Measurements from ENCODE around the gene CLDN19.

DNA sequence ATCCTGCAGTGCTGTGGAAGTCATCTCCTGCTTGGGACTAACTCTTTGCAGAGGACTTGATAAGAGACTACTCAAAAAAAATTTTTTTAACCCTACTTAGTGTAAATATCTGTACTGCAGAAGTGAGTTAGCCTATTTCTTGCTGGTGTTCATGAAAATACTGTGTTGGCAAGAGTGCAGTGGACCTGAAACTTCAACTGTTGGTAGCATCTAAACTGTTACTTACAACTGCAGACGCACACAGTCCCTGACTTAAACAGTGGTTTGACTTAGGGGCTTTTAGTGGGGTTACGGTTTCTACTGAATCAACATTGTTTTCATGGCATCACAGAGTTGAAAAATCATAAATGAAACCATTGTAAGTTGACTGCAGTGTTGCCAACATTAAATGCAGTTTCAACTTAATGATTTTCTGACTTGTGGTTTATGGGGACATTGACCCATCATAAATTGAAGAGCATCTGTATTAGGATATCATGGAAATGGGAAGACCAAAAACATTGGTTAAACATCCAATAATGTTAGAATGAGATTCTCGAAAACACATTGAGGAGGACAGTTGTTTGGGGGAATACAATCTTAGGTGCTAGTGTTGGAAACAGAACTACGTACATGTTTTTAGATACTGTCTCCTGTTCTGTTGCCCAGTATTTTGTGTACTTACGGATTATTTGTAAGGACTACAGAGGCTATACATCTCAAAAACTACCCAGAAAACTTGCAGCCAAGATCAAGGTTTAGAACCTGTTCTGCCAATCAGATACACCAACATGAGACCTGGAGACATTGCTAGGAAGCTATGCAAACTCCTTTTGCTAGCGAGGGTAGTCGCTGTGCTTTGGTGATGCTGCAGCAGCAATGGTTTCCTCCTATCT, 21.4 kb downstream of the YBX1 start:
- PRO-cap: no peak
- RAMPAGE, long total RNA: no peak

GRCh38 chr1:42739817-42740527, at the start of gene CLDN19:
TSS of gene CLDN19 (minus strand) at chr1:42740236.
- PRO-cap: no peak
- RAMPAGE, long total RNA: no peak

- PRO-cap: no peak
- RAMPAGE, long total RNA: no peak
These were observed 18.5 kb downstream of the SLC2A1 start for GRCh38 chr1:42939961-42940691.

GRCh38 chr1:42956789-42957696, 1.6 kb downstream of the SLC2A1 start:
- PRO-cap: no peak
- RAMPAGE, long total RNA: no peak

DNA sequence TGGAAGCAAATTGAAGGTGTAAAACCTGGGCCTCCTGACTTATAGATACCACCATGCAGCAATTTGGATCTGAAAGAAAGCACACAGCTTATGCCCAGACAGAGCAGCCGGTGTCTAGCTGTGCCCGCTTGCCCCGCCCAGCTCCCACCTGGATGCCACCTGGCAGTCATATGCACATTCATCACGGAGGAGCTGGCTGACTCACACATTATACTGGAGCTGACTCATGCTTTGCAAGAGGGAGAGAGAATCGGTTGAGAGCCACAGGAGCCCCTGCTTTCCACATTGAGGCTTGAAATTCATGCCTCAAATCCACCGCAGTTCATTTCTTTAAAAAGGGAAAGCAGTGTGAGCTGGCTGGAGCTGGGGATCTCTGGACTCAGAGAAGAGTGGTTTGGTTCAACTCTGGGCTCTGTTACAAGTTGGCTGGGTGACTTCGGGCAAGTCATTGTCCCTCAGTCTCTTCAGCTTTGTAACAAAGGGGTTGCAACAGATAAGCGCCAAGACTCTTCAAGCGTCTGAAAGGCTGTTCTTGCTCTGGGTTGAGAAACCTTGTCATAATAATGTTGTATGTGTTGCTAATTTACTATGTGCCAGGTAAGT, 8.5 kb upstream of the SLC2A1 start:
- PRO-cap: no peak
- RAMPAGE, long total RNA: no peak

DNA sequence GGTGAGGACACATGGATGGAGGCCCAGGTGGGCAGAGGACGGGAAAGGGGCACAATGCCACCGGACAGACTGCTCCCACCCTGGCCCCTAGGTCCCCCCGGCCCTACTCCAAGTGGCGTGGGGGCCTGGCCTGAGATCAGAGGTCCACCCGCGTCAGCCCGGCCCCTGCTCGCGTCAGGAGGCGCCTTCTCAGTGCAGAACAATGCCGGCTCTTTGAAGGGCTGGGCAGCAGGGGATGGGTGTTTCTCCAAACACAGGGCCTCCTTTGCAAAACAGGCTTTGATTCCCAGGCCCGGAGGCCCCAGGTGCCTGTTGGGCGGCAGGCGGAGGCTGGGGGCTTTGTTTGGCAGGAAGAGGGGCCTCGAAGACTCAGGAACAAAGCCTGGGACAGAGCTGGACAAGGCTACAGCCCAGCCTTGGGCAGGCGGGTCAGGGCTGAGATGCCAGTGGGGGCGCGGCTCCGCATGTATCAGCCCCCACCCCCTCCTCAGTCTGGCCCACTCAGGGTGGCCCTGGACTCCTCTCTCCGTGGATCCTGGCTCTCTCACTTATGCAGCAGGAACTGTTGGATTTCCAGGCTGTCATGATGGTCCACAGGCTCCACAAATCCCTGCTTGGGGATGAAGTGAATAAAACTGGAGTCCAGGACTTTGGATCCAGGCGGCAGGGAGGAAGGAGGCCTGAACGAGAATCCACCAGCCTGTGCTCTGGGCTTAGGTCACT, 77.4 kb upstream of the SLC2A1 start:
- PRO-cap: no peak
- RAMPAGE, long total RNA: no peak

GRCh38 chr1:43349820-43350458, 8.8 kb upstream of the CDC20 start:
- PRO-cap: no peak
- RAMPAGE, long total RNA: no peak

DNA sequence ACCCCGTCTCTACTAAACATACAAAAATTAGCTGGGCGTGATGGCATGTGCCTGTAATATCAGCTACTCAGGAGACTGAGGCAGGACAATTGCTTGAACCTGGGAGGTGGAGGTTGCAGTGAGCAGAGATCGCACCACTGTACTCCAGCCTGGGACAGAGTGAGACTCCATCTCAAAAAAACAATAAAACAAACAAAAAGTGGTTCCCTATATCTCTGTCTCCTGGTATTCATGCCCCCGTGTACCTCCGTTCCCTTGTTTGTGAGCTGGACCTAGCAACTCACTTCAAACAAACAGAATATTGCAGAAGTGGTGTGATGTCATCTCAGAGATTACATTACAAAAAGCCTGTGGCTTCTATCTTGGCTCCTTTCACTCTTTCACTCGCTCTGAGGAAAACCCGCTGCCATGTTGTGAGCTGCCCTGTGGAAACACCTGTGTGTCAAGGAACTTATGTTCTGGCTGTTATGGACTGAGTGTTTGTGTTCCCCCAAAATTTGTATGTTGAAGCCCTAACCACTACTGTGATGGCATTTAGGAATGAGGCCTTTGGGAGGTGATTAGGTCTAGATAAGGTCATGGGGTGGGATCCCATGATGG, 7.2 kb upstream of the HYI start:
- PRO-cap: no peak
- RAMPAGE, long total RNA: no peak

- PRO-cap: no peak
- RAMPAGE, long total RNA: no peak
These were observed 5.9 kb upstream of the PTPRF start for GRCh38 chr1:43524629-43525414.

- PRO-cap: no peak
- RAMPAGE, long total RNA: no peak
These were observed 3.0 kb downstream of the PTPRF start for GRCh38 chr1:43533437-43534373.

DNA sequence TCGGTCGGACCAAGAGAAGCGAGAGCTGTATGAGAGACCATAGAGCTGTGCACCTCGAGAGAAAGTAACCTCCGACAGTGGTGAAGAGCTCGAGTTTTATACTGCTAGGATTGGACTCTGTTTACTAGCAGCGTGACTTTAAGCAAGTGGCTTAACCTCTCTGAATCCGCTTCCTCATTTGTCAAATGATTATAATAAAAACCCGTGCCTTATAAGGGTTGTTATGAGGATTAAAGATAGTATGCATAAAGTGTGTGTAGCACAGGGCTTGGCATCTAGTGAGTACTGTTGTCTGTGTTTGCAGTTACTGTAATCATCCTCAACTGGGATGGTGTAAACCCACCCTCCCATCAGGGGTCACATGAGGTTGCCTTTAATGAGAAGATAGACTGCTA, 4.0 kb downstream of the PTPRF start:
- PRO-cap: no peak
- RAMPAGE, long total RNA: no peak

GRCh38 chr1:43541889-43542551, 11.3 kb downstream of the PTPRF start:
- PRO-cap: no peak
- RAMPAGE, long total RNA: no peak

DNA sequence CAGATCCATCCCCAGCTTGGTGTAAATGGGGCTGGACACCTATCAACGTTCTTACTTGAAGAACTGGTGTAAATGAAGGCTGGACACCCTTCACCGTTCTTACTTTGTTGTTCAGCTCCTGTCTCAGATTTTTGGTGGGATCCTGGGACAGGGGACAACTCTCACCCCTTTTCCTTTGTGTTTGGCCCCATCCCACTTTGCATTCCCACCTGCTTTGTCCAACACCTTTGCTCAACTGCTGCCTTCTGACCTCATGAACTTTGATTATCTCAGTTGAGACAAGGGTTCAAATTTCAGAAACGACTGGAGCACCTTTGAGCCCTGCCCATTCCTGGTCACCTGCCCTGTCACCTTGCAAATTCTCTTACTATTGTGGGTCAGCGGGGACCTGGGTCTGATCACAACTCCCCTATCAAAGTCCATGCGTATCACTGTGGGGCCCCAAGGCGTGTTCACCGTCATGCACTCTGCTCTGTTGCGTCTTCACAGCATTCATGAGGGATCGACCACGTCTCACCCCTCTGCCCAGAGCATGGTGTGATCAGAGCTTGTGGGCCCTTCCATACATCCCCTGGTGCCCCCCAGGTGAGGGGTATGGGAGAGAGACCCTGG, 12.8 kb downstream of the PTPRF start:
- PRO-cap: no peak
- RAMPAGE, long total RNA: no peak

DNA sequence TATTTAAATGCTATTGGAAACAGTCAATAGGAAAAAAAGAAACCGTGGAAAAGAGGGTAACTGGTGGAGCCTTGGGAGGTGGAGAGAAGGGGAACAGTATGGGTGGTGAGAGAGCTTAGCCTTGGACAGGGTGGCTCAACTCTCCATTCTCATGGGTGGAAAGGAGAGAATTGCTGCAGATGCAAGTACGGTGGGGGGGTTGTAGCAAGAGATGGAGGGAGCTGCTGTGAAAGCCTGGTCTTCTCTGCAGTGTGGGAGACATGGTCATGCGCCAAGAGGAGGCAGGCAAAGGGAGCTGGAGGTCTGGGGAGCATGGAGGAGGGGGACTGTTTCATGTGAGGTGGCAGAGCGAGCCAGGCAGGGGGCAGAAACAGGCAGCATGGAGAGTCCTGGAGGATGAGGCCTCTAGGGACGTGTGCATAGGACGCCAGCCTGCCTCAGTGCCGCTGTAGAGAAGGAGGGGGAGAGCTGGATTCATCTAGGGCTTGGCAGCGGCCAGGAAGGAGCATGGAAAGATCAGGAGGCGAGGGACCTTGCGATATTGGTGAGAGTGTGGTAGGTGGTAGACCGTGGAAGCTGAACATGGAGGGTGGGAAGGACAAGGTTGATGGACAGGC, 54.3 kb upstream of the KDM4A start:
- PRO-cap: no peak
- RAMPAGE, long total RNA: no peak

DNA sequence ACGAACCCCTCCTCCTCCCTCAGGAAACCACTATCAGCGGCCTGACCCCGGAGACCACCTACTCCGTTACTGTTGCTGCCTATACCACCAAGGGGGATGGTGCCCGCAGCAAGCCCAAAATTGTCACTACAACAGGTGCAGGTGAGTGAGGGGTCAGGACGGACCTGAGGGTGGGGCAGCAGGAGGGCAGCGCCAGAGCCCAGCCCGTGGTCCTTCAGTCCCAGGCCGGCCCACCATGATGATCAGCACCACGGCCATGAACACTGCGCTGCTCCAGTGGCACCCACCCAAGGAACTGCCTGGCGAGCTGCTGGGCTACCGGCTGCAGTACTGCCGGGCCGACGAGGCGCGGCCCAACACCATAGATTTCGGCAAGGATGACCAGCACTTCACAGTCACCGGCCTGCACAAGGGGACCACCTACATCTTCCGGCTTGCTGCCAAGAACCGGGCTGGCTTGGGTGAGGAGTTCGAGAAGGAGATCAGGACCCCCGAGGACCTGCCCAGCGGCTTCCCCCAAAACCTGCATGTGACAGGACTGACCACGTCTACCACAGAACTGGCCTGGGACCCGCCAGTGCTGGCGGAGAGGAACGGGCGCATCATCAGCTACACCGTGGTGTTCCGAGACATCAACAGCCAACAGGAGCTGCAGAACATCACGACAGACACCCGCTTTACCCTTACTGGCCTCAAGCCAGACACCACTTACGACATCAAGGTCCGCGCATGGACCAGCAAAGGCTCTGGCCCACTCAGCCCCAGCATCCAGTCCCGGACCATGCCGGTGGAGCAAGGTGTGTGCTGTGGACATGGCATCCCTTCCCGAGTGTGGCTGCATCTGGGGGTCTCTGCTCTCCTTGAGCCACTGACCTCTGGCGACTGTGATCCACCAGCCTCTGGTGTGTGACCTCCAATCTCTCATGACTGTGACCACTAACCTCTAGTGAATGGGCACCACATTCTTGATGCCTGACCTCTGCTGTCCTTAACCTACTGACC, 46.3 kb upstream of the KDM4A start:
- PRO-cap: no peak
- RAMPAGE, long total RNA: no peak

DNA sequence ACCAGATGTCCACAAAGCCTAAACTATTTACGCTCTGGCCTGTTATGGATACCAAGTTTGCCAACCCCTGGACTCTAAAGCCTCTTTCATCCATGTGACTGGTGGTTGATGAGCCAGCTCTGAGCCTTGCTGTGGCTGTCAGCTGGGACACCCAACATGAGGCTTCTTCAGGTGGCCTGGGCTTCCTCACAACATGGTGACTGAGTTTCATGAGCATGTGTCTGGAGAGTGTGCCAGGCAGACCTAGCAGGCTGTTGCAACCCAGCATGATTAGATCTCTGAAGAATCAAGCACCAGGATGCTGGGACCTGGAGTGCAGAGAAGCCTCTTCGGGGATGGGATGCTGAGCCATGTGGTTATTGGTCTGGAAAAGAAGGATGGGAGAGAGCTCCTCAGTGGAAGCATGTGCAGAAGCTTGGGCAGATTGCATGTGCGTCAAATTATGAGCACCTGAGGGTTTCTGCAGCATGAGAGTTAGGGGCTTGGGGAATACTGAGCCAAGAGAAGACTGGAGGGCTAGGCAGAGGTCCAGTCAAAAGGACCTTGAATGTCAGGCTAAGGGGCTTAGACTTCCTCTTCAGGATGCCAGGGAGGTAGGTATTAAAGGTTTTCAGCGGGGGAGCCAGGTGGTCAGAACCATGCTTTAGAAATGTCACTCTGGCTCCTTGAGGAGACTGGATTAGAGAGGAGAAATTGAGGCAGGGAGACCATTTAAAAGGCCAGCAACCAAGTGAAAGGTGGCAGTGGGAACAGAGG, 38.8 kb upstream of the KDM4A start:
- PRO-cap: no peak
- RAMPAGE, long total RNA: no peak

- PRO-cap: no peak
- RAMPAGE, long total RNA: no peak
These were observed 58.9 kb downstream of the ST3GAL3 start for GRCh38 chr1:43765936-43766864.

GRCh38 chr1:43783458-43784285, 76.3 kb downstream of the ST3GAL3 start:
- PRO-cap: no peak
- RAMPAGE, long total RNA: no peak

- PRO-cap: no peak
- RAMPAGE, long total RNA: no peak
These were observed 99.2 kb upstream of the ARTN start for GRCh38 chr1:43834027-43835088.

- PRO-cap: no peak
- RAMPAGE, long total RNA: no peak
These were observed 53.1 kb upstream of the ARTN start for GRCh38 chr1:43880459-43880923.